Fibroblast of the aortic adventitia (primary cell): Measurements from ENCODE around the gene GNAI1.

DNA sequence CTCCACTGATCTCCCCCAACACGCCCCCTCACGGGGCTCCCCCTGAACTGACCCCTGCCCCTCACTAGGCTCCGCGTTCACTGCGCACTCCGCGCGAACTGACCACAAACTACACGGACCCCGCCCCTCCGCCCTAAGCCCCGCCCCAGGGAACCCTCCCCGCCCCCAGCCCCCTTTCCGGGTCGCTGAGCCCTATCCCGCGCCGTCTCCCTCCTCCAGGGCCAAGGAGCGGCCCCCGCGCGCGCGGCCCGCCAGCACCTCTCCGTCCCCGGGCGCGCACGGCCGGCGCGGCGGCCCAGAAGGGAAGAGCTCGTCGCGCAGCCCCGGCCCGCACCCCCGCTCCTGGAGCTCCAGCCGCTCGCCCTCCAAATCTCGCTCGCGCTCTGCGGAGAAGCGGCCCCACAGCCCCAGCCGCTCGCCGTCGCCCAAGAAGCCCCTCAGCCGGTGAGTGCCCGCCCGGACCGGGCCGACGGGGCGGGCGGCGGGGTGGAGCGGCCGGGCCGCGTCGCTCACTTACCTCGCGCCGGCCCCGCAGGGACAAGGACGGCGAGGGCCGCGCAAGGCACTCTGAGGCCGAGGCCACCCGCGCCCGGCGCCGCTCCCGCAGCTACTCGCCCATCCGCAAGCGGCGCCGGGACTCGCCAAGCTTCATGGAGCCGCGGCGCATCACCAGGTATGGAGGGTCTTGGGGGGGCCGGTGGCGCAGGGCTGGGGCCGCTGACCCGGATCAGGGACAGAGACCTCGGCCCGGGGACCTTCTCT lies 19.9 kb upstream of the HSPB1 start:
- CAGE, long polyA plus RNA = no peak

GRCh38 chr7:76294241-76295149 lies 8.0 kb upstream of the HSPB1 start:
- CAGE, long polyA plus RNA = no peak

GRCh38 chr7:76306249-76306418 lies 3.7 kb downstream of the HSPB1 start:
- CAGE, long polyA plus RNA = no peak

DNA sequence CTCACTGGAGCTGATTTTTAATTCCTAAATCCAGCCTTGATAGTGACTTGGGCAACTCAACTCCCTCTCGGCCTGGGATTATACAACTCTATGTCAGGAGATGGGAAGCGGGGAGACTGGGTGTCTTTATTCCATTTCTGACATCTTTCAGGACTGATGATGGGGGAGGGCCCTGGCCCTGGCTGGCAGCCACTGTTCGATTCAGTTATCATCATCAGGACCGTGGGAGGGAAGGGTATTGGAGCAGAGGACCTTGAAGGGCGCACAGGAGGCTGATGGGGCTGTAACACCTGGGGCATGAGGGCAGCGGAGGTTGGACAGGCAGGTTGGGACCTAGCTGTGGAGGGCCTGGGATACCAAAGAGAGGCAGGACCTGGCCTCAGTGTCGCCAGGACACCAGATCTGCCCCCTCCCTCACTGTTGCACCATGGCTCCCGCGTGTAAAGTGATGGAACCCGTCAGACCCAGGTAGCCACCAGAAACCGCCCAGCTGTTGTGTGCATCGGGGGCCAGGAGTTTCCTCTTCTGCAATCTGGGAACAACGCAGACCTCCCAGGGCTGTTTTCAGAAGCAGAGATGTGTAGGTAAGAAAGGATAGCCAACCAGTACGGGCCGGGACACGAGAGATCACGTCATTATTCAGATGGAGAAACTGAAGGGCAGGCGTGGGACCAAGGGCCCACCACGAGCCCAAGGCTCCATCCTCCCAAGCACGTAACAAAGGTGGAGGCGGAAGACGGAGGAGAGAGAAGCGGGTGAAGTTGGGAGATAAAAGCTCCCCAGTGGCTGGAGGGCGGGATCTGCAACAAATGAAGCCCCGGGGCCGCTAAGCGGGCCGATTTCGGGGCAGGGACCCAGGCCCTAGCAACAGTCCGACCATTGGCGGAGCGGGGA lies 15.0 kb downstream of the HSPB1 start:
- CAGE, long polyA plus RNA = no peak

DNA sequence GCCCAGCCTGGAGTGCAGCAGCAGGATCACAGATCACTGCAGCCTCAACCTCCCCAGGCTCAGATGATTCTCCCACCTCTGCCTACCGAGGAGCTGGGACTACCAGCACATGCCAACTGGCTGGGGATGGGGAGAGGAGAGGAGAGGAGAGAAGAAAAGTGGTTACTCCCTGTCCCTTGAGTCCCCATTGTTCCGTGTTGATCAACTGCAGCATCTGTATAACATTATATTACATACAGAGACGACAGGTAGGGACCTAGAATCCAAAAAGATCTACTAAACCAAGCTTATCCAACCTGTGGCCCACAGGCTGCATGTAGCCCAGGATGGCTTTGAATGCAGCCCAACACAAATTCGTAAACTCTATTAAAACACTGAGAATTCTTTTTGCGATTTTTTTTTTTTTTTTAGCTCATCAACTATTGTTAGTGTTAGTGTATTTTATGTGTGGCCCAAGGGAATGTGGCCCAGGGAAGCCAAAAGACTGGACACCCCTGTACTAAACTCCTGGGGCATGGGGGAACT lies 27.6 kb downstream of the YWHAG start:
- CAGE, long polyA plus RNA = no peak

DNA sequence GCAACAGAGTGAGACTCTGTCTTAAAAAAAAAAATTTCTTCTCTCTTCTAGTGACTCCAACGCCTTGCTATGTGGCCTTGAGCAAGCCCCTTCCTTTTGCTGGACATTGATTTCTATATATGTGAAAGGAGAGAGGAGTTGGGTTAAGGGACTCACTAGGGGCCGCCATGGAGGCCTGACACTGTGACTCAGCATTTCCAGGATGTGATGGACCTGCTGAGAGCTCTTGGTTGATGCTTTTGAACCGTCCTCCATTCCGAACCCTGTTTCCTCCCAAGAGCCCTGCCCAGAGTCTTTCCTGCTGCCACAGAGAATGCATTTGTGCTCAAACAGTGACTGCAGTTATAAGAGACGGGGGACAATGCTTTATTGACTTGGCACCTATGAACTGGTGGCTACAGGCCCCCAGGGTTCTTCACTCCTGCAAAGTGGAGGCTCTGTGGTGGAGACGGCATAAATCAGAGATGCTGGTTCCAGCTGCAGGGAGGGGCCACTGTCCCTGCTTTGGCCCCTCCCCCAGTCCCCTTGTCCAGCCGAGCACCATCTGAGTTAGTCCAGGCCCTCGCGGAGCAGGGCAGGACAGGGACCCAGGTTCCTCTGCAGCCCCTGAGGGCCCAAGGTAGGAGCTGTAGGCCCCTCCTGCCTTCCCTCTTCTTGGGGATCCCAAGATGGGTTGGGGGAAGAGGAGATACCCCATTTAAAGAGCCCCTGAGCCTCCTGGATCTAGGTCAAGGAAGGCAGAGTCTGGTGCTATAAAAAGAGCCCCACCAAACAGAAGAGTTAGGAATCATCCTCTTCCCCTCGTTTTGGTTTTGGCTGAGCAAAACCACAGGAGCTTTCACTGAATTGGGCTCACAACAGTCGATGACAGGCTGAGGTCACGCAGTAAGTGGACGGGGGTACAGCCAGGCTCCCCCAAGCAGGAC lies 20.2 kb downstream of the SSC4D start:
- CAGE, long polyA plus RNA = no peak

- CAGE, long polyA plus RNA = no peak
These were observed 5.7 kb downstream of the UPK3B start for GRCh38 chr7:76516020-76516527.

DNA sequence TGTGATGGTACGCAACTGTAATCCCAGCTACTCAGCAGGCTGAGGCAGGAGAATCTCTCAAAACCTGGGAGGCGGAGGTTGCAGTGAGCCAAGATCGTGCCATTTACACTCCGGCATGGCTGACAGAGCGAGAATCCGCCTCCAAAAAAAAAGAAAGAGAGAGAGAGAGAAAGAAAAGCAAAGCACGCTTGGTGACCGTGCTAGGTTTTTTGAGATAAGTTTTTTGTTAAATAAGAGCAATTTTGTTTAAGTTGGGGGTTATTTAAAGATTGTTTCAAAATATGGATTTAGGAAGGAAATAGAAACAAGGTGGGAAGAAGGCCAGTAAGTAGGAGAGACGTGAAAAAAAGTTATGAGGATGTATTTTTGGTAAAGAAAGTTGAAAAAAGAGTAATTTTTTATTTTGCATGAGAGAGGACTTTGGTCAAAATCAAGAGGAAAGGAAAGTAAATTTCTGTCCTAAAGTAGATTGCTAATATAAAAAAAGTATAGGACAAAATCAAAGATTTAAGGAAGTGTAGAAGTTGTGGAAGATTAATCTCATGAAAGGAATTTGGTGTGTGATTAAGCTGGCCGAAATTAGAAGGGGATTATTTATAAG lies 3.3 kb downstream of the POMZP3 start:
- CAGE, long polyA plus RNA = no peak

DNA sequence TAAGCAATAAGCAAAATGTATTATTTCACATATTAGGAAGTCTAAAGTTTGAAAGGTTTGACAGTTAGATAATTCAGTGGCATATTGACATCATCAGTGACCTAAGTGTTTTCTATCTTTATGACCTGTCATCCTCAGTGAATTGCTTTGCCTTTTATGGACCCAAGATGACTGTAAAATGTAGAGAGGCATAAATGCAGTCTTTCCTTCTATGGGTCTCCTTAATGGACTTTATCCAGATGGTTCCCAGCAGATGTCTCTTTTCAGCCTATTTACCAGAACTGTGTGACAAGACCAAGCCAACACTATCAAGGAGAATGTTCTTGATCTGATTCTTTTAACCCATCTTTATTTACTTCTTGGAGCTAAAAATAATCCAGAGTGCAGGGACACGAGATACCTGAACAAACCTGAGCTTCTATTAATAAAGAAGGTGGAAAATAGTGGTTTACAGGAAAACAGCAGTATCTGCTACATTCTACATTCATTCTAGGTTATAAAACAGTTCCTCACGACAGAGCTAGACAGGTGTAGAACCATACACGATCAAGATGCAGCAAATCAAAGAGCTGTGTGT lies 192.8 kb downstream of the SPDYE17 start:
- CAGE, long polyA plus RNA = no peak

DNA sequence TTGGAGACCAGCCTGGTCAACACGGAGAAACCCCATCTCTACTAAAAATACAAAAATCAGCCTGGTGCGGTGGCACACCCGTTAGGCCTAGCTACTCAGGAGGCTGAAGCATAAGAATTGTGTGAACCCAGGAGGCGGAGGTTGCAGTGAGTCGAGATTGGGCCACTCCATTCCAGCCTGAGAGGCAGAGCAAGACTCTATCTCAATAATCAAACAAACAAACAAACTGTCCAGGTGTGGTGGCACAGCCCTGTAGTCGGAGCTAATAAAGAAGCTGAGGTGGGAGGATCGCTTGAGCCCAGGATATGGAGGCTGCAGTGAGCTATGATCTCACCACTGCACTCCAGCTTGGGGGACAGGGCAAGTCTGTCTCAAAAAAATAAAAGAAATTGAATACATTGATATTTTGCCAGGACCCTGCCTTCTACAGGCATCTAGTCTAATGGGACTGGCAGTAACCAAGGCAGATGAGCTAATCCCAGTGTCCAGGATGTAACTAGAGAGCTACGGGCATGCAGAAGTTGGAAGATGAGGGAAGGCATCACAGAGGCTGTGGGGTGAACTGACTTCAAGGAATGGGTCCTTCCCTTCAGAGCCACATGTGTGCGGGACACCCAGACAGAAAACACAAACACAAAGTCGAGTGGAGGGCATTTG lies 8.6 kb downstream of the SPDYE18 start:
- CAGE, long polyA plus RNA = no peak

DNA sequence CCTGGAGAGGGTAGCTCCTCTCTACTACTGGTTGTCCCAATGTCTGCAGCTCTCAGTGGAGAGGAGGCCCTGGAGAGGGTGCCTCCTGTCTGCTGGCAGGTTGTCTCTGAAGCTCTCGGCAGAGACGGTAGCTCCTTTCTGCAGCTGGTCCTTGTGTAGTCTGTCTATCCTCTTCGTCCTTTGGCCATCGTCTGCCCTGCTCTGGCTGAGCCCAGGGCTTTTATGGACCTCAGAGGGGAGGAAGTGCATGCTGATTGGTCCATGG lies 4.1 kb downstream of the CCDC146 start:
- CAGE, long polyA plus RNA = no peak

DNA sequence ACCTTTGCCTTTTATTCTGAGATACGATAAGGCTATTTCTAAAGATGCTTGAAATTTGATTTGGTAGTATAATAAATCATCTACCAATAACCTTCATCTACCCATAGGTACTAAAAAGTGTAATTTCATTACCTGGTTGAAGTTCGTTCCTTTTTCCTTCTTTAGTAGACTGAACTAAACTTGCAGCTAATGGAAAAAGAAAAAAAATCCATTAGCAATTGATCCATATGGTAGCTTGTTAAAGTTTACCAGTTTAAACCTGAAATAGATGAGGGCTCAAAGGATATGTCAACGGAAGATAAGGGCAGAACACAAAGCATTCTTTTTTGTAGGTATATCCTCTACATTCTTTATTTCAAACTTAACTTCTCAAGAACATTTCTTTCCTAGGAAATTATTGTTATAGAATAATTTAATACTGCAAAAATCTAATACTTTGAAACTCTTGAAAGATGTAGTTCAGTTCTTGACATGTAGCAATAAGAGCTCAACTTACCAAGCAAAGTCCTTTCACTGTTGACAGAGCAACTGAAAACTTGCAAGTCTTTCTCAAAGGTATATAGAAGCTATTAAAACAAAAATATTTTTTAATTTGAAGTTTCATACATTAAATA lies 19.2 kb downstream of the GSAP start:
- CAGE, long polyA plus RNA = no peak

DNA sequence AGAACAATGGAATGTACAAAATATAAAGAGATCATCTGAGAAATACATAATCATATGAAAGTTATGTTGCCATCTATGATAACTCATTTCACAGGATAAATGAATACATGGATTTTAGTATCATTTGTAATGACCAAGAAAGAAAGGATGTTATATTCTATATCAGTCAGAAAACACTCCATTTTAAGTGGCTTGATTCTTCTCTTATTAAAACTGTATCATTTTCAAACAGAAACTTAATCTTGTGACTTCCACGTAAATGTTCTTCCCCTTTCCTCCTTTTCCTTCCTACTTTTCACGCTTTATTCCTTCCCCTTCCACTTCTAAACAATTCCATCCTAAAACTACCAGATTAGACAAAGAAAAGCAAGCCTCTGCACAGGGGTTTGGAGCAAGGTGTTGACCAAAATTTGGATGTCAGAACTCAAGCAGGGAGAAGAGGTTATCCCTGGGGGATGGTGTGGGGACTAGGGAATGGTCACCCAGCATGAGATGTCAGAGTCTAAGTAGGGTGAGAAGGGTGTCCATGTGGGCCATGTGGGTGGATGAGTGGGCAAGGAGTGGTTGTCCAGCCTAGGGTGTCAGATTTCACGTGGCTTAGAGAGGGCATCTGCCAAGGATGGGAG lies 4.9 kb upstream of the GSAP start:
- CAGE, long polyA plus RNA = no peak

GRCh38 chr7:77428718-77429332 lies 12.7 kb upstream of the GSAP start:
- CAGE, long polyA plus RNA = no peak

DNA sequence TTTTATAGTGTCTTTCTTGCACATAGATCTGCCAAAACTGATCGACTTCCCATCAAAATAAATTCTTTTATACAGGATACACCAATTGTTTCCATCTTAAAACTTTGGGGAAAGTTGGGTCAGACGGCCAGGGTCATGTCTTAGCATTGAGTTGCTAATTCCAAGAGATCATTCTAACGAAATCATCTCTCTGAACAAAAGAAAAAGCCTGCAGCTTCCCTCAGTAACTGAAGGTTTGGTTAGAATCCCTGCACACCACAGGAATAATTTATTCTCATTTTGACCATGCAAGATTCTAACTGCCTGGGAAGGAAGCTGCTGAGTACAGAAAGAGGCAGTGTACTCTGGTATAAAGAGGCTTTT lies 77.1 kb upstream of the RSBN1L start:
- CAGE, long polyA plus RNA = no peak

DNA sequence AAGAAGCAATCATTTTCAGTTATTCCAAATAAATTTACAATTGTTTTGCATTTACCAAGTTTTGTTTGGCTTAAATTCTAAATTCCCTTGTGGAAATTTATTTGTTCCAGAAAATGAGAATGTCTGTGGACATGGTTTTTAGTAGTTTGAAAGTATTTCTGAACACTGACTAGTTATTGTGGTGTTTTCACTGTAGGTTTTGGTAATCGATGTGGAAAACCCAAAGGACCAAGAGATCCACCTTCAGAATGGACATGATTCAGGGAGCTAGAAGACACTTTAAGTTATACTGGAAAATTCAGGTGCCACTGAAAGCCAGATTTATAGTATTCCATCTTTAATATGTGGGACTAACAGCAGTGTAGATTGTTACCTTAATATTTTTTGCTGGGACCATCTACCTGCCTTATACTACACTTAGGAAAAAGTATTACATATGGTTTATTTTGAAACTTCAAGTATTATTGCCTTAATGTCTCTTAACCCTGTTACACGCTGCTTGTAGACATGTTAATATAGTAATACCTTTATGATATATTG lies 57.2 kb upstream of the RSBN1L start:
- CAGE, long polyA plus RNA = no peak

- CAGE, long polyA plus RNA = no peak
These were observed 191.9 kb upstream of the TMEM60 start for GRCh38 chr7:77990052-77990669.

GRCh38 chr7:78198339-78198605 lies 400.0 kb upstream of the TMEM60 start:
- CAGE, long polyA plus RNA = no peak

DNA sequence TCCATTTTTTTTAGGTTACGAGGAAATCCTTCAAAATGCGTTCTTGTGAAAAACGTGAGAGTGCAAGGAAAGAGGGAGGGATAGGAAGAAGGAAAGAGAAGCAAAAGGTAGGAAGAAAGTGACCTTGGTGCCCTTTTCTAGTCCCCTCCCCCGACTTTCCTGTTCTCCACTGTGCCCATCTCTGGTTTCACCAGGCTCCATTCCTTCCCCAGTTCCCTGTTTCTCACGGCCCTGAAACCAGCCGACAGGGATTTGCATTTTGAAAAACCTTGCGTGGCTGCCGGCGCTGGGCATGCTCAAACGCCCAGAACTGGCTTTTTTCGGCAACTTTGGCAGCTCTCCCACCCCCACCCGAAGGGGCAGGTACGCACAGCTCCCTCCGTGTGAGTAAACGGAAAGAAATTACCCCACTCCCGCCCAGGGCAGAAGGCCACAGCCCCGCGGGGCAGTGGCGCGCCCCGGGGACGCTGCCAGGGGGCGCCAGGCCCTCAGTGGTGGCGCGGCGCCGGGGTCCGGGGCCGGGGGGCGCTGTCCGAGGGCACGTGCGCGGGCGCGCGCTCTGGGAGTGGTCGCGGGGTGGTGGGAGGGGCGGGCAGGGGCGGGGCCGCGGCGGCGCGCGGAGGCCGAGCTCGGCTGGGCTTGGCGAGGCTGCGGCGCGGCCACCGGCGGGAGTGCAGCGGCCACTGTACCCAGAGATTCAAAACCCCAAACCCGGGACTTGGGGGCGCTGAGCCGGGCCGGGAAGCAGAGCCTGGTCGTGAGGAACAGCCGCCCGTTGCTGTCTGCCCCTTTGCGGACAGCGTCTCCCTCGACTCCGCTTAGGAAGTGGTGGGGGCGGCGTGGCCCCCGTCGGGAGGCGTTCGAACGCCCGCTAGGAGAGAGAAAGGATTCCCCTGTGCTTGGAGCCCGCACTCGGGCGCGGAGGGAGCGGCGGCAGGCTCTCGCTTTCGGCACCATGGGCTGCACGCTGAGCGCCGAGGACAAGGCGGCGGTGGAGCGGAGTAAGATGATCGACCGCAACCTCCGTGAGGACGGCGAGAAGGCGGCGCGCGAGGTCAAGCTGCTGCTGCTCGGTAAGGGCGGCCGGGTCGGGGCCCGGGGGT lies at the start of gene GNAI1:
TSS of gene GNAI1 (plus strand) at position 626 of the 1,103 bp plus-strand sequence.
- CAGE, long polyA plus RNA = no peak

- CAGE, long polyA plus RNA = no peak
These were observed 30.6 kb downstream of the GNAT3 start for GRCh38 chr7:80481196-80481779.